A172 (cell line): ENCODE measurements around a stretch of chr10.

GRCh38 chr10:119657042-119657565 is 5.9 kb downstream of the BAG3 start:
- RAMPAGE, long total RNA, result no peak

DNA sequence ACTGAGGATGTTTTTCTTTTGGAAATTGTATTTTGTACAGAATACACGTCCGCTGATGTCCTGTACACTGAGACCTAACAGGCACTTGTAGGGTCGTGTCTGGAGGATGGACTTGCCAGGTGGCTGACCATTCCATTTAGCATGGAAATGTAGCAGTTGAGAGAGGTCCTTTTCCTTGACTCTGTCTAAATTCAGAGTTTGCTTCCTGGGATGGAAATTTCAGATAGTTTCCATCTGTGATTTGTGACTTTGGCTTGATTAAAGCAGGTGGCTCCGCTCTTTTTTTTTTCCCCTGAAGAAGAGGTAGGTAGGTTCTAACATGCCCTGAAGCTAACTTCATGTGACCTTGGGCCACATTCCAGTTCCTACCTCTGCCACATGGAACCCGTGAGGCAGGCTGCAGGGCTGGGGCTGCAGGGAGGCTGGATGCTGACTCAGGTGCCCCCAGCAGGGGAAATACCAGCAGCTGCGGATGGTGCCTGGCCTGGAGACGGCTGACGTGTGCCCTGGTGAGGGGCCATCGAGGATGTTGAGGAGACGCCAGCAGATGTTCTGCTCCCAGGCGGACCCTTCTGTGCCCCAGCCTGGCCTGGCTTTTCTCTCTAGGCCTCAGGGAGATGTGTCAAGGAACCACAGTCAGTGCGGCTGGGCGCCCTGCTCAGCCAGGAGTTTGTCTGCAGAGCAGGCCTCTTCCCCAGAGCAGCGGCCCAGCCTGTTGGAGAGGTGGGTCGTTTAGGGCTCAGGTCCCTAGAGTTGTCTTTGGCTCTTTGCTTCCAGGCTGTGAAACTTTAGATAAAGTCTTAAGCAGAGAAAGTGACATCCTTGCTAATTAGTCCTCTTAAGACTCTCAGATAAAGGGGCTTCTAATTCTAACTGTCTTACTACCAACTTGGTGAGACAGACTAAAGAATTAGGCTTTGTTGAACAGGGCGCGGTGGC is 8.7 kb downstream of the BAG3 start:
- RAMPAGE, long total RNA, result no peak

DNA sequence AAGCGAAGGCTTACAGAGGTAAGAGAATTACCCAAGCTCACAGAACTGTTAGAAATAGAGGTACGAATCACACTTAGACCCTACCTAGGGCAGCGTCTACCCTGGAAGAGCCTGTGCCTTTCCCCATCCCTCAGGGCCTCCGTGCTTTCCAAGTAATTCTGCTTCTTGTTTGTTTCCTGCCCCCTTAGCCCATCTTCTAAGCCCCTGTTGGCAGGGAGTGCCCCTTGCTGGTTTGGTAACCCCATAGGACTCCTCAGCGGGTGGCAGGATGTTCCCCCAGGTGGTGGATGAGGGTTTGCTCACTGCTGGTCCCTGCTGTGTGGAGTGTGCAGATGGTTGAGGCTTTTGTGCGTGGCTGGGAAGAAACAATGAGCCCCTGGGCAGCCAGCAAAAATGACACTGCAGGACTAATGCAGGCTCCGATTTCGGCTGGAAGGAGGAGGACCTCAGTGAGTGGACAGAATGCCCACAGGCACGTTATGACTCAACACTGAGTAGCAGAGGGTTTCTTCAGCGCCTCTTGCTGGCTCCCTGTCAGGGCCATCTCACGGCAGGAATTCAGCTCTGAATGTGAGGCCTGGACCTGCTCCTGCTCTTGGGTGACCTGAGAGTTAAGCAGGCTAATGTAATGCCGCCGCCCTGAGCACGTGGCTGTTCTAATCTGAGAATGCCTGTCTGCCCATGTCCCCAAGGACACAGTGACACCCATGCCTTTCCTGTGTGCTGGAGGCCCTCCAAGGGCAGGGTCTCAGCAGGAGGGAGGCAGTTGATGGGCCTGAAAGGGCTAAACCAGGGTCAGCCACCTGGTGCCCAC is 16.5 kb downstream of the BAG3 start:
- RAMPAGE, long total RNA, result no peak

- RAMPAGE, long total RNA, result no peak
These were observed 27.4 kb downstream of the BAG3 start for GRCh38 chr10:119678550-119679091.

DNA sequence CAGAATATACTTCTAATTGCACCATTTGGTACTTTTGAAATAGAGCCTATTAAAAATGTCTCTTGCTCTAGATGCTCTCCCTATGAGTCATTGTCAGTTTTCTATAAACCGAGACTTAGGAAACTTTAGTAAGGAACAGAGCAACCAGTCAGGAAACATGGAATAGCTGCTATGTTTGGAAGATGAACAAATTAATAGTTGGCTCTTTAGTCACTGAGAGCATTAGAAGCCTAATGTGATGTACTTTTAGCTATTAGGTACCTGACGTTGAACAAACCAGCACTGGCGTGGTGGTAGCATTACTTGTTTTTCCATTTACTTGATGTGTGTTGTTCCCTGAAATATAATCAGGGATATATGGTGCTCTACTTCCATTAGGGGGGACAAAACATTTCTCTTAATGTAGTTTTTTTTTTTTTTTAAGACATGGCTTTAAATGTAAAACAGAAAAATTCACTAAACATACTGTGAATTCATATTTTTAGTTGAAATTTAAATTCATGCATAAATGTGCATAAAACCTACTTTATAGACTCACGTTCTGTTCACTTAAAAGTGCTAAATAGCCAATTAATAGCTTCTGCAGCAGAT is 35.4 kb downstream of the INPP5F start:
- RAMPAGE, long total RNA, result no peak

DNA sequence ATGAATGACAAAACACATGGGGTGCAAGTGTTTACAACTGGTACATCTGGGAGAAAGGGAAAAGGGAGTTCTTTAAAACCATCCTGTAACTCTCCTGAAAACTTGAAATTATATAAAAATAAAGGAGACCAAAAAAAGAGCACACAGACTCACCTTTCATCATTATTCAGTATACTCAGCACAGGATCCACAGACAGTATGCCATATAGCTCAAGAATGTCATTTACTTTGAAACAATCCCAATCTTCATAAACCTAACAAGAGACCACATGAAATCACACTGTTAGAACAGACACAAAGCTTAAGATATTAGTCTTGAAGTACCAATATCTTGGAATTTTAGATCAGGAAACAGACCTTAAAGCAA is 25.2 kb downstream of the MCMBP start:
- RAMPAGE, long total RNA, result no peak

DNA sequence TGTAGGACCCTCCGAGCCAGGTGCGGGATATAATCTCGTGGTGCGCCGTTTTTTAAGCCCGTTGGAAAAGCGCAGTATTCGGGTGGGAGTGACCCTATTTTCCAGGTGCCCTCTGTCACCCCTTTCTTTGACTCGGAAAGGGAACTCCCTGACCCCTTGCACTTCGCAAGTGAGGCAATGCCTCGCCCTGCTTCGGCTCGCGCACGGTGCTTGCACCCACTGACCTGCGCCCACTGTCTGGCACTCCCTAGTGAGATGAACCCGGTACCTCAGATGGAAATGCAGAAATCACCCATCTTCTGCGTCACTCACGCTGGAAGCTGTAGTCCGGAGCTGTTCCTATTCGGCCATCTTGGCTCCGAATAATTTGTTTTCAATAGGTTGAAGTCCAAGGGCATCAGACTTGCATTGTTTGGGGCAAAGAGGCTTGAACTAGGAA is 217.0 kb upstream of the PLPP4 start:
- RAMPAGE, long total RNA, result no peak

DNA sequence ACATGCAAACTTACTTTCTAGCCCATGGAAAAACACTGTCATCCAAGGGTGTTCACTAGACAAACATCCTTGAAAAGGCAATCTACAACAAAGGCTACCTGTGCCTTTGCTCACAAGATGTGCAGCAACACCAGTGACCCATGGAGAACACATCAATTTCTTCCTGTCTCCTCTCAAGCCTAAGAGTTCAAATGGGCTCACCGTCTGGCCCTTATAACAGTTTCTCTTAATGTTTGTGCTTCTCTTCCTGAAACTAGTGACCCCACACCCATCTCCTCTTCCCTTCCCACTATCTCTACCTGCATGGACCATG is 179.5 kb downstream of the FGFR2 start:
- RAMPAGE, long total RNA, result no peak

- RAMPAGE, long total RNA, result no peak
These were observed 91.5 kb downstream of the ATE1 start for GRCh38 chr10:121836101-121836889.

DNA sequence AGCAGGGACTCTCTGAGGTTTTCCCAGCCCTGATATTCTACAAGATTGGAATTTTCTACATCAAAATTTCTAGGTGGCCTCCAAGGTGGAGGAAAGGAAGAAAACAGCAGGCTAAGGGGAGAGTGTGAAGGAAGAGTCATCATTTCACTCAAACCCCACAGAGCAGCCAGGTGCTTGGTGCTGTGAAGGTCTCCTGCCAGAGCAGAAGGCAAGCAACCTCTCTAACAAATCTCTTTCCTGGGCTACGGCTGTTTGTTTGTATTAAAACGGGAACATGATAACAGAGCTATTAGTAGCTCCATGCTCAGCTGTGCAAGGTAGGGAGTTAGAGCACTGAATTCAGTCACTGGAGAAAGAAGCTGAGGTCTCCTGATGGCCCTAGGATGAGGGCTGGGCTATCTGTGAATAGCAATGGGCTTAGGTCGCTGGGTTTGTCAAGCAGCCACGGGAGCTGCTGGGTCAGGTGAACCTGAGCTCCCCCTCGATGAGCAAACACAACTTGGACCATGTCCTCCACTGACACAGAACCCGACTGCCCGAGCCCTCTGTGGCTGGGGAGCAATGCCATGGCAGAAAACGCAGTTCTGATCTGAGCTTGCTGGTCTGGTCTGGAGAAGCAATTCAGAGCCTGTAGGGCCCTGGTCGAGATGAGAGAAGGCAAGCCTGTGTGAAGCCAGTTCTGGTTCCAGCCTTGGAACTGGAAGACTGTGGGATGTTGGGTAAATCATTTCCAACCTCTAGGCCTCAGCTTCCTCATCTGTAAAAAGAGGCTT is 24.4 kb downstream of the TACC2 start:
- RAMPAGE, long total RNA, result no peak

- RAMPAGE, long total RNA, result no peak
These were observed 31.3 kb downstream of the TACC2 start for GRCh38 chr10:122020160-122020789.

DNA sequence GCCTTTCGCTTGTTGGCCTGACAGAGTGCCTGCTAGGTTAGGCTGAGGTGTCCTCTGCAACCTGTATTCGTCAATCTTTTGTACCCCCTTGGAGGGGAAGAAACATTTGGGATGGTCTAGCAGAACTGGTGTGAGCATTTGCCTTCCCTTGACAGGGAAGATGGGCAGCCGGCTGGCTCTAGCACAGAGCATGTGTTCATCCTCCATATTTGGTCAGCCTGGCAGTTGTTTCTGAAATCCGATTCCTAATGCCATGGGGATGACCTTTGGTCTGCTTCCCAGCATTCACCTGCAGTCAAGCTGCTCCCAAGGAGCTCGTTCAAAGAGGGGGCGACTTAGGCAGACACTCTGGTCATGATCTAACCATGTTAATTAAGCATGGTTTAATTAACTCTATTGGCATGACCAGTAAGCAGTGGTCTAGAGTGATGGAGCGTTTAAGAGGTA is 55.3 kb downstream of the TACC2 start:
- RAMPAGE, long total RNA, result no peak

DNA sequence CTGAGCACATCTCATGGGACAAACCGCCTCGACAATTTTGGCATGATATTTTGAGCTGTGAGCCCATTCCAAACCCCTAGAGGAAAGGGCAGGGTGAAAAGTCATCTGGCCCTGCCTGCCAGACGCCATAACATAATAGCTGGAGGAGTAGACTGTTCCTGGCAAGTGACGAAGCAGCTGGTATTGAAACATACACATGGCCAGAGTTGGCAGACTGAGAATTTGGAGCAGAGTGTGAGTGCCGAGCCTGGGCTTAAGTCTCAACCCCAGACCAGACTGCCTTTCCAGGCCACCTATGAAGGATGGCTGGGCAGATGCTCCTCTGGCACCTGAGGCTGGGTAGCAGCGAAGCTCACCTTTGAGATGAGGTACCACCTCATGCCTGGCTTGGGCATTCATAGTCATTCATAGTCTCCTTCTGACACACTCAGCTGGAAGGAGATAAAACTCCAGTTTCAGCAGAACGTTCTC is 110.1 kb downstream of the TACC2 start:
- RAMPAGE, long total RNA, result no peak

DNA sequence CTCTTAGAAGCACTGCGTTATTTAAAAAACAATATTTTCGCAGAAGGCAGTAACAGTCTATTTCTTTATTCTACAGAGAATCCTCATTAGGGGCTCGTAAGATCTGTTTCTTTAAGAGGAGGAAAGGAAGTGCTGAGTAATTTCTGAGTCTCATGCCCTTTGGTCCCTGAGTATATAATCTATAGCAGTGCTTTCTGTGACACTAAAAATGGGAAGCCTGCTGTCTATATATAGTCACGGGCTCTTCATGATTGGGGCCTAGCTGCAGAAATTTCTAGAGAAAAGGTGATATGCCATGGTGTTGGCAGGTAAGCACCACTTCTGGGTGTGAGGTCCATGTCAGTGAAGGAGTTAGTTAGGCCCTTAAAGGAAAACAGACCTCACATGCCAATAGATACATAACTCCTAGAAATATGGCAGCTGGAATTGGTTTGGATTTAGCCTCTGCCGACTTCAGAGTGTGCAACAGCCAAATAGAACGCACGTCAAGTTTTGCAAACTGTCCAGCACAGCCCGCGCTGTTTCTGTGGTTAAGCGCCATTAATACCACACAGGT is 123.1 kb downstream of the TACC2 start:
- RAMPAGE, long total RNA, result no peak

GRCh38 chr10:122298748-122299191 is 27.7 kb downstream of the BTBD16 start:
- RAMPAGE, long total RNA, result no peak

GRCh38 chr10:122392856-122393624 is 18.5 kb downstream of the PLEKHA1 start:
- RAMPAGE, long total RNA, result no peak

DNA sequence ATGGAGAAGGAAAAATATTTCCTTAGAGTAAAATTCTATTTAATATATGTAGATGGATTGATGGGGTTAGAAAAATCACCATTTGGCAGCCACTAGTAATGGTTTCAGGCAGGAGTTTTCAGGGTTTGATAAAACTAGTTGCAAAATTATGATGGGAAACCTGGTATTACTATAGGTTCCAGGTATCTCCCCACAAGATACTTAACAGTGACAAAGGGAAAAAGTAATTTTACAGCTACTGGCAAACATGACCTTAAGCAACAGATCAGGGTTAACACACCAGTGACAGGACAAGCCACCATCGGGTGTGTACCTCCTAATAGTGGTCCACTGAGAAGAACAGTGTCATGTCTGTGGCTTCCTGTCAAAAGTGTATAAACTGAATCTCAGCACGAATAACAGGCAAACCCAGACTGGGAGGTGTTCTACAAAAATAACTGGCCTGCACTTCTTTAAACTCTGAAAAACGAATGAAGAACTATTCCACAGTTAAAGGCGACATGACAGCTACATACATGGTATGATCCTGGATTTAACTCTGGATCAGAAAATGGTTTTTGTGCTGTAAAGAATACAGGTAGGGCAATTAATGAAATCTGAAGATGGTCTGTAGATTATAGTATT is 32.2 kb upstream of the ARMS2 start:
- RAMPAGE, long total RNA, result no peak

GRCh38 chr10:122449284-122449629 is 5.2 kb upstream of the ARMS2 start:
- RAMPAGE, long total RNA, result no peak

DNA sequence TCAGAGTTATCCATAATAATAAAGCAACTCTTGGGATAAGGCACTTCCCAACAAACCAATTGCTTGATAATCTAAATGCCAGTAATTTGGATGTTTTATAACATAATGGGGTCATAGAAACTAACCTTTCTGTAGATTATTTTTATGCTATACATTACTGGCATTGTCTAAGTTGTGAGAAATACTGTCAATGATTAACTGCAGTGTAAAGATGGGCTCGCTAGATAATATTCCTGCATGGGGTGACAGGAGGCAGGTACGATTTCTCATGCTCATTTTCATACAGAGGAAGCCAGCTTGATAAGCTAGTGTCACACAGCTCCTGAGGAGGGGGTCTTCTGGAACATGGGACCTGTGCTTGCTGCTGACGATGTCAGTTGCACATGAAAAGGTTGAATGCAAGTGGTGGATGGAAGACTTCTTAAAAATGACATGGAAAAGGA is 27.7 kb upstream of the DMBT1 start:
- RAMPAGE, long total RNA, result no peak

GRCh38 chr10:122576157-122576990 is 15.8 kb downstream of the DMBT1 start:
- RAMPAGE, long total RNA, result no peak